GM23338 (cell line): ENCODE measurements around a stretch of chr7.

DNA sequence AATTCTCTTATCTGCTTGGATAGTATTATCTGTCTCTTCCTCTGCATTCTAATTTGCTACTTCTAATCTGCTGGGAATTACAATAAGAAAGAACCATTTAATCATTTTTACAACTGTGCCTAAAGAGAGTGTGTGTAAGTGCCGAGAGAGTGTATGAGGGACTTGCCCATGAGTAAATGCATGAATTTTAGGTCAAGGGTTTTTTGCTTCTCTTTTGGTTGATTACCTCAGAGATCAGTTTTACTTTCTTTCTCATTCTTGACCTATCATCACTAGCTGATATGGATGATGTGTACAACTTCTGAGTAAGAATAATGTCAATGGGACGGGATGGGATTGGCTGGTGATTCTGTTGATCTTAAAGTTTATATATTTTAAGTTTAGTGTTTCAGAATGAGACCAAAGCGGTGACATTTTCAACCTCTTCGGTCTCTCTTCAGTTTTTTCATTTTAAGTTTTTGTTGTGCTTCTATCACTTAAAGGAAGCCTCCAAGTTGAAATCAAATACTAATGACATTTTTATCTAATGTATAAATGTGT is 47.8 kb downstream of the IKZF1 start:
- PRO-cap, result no peak
- RAMPAGE, long total RNA, result no peak

- PRO-cap, result no peak
- RAMPAGE, long total RNA, result no peak
Measured at GRCh38 chr7:50595133-50595711, 30.0 kb upstream of the DDC start.

- PRO-cap, result no peak
- RAMPAGE, long total RNA, result no peak
Measured at GRCh38 chr7:50614715-50615100, 49.5 kb upstream of the DDC start.

DNA sequence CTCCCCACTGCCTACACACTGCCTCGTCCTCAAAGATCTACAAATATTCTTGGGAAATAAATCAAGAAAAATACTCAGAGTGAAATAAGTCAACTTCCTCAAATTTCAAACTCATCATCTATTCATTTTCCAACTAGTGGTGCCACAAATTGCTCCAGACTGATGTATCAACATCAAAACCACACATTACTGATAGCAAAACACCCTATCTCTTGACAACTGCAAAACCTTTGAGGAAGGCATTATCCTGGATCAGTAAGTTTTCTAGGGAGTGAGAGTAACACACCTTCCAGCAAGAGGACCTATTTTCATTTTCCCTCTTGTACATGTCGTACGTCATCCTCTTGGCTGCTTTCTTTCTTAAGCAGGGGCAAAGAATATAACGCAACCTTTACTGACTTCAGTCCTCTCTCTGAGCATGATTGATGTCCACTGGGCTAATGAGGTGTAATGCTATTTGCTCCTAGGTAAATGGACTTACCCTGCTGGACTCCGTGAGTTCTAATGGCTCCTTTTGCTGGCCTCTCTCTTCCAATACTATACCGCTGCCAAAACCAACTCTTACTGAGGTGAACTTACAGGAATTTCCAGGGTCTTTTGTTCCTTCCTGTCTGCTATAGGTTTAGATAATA is 87.5 kb downstream of the GRB10 start:
- PRO-cap, result no peak
- RAMPAGE, long total RNA, result no peak

DNA sequence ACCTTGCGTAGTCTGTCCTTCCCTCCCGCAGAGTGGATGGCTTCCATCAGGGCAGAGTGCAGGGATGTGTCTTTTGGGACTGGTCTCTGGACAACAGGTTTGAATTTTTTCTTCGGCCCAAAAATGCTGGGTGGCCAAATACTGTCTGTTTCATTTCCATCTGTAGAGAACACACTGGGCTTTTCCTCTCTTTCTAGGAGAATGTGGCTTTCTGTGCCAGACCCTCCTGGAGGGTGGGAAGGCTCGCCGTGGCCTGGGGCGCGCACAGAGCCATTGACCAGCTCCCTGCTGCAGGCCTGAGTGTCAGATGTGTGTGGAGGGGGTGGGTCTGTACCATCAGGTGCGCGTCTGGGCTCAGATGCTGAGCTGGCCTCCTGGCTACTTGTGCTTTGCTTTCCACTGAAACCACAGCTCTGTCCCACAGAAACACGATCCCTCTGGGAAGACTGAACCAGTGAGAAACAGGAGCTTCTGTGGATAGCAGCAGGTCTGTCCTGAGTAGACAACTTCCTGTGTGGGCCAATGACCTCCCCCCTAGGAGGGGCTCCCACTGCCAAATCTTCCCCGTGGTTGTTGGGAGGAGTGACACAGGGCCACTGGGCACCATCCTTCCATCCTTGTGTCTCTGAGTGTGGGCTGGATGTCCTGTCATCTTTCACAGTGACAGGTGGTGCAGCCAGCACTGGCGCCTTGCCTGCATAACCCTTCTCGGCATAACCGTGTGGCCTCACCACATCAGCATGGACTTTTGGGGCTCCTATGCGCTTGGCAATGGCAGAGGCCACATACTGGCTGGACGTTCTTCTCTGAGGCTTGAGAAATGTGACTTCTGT is 245.2 kb upstream of the GRB10 start:
- PRO-cap, result no peak
- RAMPAGE, long total RNA, result no peak

GRCh38 chr7:51121806-51122626 is 194.6 kb downstream of the COBL start:
- PRO-cap, result no peak
- RAMPAGE, long total RNA, result no peak

DNA sequence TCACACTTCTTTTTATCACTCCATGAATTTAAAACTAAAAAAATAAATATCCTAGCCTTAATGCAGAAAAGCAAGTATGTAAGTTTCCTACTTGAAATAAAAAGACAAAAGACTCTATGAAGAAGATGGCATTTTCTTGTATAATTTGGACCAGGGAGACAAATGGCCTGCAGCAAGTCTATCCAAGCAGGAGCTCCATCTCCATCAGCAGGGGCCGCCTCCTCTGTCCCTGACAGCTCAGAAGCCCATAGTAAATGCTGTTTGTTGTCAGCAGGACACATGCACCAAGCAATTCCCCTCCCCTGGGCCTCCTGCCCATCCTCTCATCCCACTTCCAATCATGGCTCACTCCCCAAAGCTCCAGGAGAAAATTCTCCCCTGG is 70.5 kb downstream of the COBL start:
- PRO-cap, result no peak
- RAMPAGE, long total RNA, result no peak

- PRO-cap, result unidirectional peak, plus-strand start at chr7:51314900
- RAMPAGE, long total RNA, result no peak
Measured at GRCh38 chr7:51314729-51315063, 1.9 kb downstream of the COBL start.

DNA sequence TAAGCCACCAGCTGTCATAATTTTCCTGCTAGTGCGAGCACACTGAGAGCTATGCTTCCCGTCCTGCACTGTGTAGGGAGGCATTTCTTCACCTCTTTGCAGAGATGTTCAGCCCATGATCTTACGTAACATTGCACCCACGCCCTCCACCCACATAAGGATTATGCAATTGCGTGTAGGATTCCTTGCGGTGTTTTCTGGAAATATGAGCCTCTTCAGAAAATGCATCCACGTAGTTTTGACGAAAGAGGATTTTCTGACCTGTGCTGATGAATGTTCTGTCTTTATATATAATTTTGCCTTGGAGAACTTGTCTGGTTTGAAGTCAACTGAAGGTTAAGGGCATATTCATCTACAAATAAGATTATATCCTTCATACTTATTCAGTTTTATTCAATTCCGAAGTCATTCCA is 8.0 kb upstream of the COBL start:
- PRO-cap, result no peak
- RAMPAGE, long total RNA, result no peak

GRCh38 chr7:51356927-51357797 is 40.6 kb upstream of the COBL start:
- PRO-cap, result no peak
- RAMPAGE, long total RNA, result no peak

GRCh38 chr7:53237288-53238162 is 202.1 kb downstream of the POM121L12 start:
- PRO-cap, result no peak
- RAMPAGE, long total RNA, result no peak

DNA sequence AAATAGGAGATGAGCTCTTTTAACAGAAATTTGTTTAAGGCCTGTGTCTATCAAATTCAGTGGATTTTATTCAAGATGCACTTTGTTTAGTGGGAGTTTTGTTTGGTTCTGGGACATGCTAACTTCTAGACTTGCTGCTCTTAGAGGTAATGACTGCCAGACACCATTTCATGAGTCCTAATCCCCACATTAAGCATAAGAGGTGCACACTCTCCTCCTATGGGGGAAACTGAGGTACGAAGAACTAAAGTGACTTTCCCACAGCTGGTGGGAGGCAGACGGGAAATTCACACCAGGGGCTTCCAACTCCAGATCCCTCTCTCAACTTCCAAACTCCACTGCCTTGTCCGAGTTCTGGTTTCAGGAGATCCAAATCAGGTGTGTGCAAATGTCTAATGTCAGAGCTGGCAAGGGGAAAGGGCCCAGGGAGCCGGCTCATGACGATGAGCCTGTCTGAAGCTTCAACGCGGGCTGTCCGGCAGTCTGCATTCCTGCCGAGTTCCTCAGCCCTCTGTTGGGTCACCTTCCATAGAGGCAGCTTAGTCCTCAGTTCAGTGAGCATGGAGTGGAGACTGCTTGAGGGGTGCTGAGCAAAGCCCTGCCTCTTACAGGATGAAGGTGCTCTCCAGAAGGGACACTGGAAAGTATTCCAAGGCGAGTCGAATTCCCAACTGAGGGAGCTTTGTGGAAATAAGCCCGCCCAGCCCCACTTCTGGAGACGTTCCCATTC is 3.0 kb downstream of the EGFR start:
- PRO-cap, result no peak
- RAMPAGE, long total RNA, result no peak

DNA sequence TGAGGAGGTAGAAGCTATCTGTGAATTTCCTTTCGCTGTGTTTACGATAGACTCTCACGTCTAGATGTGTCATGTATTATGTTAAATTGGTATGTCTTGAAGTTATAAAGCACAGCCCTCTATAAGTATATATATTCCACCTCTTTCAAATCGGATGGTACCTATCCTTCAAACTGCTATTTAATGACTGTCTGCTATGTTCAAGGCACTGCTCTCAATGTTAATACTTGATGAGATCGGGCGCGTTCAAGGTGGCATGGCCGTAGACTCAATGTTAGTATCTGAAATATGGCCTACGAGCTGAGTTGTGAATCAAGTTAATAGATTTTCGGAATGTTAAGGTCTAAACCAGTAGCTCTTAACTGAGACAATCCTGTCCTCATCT is 24.0 kb downstream of the EGFR start:
- PRO-cap, result no peak
- RAMPAGE, long total RNA, result no peak

DNA sequence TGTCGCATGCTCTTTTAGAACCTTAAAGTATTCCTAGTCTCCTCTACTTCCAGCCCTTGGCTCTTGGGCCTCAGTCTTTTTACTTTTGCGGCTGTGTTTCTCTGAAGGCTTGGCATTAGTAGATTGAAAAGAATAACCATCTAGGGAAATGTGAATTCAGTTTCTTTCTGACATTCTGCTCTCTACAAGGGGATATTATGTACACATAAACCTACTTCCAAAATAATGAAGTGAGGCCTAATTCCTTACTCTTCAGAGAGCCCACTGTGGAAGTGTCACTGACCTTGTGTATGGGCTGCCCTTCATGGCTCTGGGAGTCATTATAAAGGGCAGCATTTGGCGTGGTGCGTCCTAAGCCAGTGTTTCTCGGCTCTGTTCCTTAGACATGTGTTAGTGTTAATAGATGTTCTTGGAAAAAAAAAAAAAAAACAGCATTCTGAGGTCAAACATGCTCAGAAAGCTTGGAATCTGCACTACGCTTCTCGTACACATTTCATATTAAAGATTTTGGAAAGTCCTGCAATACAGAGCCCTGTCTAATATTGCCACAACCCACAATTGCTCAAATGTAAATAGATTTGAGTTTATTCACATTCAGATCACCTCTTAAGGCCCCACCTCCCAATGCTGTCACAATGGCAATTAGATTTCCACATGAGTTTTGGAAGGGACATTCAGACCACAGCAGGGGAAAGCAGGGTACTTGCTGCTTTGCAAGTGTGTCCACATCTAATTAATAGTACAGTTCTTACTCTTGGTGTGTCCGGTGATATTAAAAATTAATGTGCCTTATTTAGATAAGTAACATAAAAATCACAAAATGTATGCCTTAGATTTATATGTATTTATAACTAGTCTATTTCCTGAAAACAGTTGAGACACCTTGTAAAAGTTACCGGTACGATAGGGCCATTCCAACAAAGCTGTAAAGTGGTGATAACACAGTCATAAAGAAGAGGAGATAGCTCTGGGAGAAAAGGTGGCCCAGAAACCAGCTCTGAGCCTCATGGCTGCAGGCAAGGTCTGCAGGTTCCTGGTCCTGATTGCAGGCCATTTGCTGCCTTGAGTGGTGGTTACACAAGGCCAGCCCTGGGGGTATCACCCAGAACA is 27.7 kb downstream of the EGFR start:
- PRO-cap, result no peak
- RAMPAGE, long total RNA, result no peak

- PRO-cap, result no peak
- RAMPAGE, long total RNA, result no peak
Measured at GRCh38 chr7:55060964-55061447, 42.2 kb downstream of the EGFR start.

- PRO-cap, result no peak
- RAMPAGE, long total RNA, result no peak
Measured at GRCh38 chr7:55065449-55066325, 46.9 kb downstream of the EGFR start.

- PRO-cap, result no peak
- RAMPAGE, long total RNA, result no peak
Measured at GRCh38 chr7:55070166-55070769, 51.5 kb downstream of the EGFR start.

- PRO-cap, result no peak
- RAMPAGE, long total RNA, result no peak
Measured at GRCh38 chr7:55078771-55079525, 60.1 kb downstream of the EGFR start.

- PRO-cap, result no peak
- RAMPAGE, long total RNA, result no peak
Measured at GRCh38 chr7:55127802-55128072, 108.9 kb downstream of the EGFR start.

GRCh38 chr7:55128888-55129457 is 110.2 kb downstream of the EGFR start:
- PRO-cap, result no peak
- RAMPAGE, long total RNA, result no peak